SUDHL5 (cell line): ENCODE measurements around a stretch of chr15.

DNA sequence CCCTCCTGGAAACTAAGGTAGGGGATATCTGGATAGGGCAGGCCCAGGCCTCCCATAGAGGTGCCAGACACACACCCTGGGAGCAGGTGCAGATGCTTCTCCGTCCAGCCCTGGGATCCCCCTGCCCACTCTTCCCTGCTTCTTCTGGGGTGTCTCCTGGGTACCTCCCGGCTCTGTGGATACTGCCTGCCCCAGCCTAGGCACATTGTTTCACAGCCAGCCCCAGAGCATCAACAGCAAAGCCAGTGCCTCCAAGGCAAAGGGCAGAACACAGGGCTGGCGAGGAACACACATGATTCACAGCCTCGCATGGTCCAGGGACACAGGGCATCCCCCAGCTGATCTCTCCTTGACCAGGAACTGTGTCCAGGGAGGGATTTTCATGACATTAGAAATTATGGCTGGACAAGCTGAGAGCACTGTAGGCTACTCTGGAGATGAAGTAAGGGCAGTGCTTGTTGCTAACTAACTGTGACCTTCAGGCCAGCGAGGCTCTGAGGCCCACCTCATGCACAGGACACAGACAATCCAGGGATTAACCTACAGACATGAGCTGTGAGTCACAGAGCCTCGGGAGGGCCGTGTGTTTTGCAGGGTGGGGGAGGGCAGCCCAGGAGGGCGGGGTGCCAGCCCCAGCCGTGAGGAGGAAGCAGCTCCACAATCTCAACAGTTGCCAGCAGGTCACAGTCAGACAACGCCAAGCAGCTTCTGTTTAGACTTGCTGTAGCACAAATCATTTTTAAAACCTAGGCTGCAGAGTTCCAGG, 115.0 kb downstream of the ETFA start:
- PRO-cap = no peak

DNA sequence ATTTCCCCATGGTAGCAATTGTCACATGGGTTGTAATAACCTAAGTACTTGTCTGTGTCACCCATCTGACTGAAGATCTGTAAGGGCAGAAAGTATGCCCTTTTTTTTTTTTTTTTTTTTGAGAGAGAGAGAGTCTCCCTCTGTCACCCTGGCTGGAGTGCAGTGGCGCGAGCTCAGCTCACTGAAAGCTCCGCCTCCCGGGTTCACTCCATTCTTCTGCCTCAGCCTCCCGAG, 481 bp upstream of the ETFA start:
- PRO-cap = no peak

- PRO-cap = no peak
These were observed 30.8 kb upstream of the PSTPIP1 start for GRCh38 chr15:76964155-76964537.

DNA sequence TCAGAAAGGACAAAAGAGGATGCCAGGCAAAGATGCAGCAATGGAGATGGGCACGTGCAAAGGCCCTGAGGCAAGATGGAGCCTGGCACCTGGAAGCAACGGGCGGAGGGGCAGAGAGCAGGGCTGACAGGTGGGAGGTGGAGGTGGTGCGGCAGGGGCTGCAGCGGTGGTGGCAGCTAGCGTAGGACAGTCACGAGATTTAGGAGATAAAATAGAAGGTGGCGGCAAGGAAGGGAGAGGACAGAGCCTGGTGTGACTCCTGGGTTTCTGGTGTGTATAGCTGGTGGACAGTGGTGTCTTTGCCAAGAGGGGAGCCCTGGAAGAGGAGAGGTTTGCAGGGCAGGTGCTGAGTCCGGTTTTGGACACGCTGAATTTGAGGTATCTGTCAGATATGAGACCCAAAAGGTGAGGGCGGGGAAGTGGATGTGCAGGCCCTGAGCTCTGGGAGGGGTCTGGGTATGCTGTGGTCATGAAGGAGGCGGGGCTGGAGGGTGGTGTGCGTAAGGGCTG, 28.4 kb downstream of the PSTPIP1 start:
- PRO-cap = no peak

DNA sequence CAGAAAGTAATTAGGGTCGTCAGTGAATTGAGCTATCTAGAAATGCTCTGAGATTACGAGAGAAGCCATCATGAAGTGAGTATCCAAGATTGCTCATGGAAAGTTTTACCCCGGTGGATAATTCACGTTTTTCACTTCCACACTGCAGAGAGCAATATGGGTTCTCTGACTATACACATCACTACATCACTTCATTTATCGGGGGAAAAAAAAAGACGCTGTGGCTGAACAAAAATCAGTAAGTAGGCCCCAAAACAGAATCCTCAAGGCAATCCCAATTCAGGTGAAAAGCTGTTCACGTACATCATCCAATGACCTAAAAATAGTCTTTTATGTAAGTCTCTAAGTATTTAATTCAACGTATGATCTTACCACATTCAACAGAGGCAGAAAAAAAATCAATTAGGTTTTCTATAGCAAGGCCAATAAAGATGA, 1.3 kb downstream of the PEAK1 start:
- PRO-cap = no peak

DNA sequence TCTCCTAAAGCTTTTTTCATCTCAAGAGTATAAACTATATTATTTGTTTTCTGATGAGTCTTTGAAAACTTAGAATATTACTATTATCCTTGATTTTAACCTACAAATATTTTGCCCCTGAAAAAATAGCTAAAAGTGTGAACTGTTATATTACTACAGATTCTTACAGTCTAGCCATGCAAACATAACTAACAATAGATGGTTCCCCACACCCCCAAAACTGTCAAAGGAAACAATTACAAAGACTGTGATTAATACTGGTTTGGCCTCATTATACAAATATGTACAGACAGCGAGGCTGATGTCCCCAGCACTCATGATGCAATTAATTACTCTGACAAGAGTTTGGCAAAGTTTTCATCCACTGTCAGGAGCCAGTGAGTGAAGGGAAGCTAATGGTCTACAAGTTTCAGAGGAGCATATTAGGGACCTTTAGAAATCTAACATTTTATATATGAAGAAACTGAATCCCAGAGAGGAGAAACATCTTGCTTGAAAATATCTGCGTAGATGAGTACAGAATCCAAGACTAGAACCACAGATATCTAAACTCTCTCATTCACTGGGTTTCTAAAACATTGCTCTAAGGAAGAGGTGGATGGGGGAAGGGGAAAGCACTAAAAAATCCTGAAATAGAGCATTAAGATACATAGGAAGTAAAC, 61.0 kb downstream of the HMG20A start:
- PRO-cap = no peak

DNA sequence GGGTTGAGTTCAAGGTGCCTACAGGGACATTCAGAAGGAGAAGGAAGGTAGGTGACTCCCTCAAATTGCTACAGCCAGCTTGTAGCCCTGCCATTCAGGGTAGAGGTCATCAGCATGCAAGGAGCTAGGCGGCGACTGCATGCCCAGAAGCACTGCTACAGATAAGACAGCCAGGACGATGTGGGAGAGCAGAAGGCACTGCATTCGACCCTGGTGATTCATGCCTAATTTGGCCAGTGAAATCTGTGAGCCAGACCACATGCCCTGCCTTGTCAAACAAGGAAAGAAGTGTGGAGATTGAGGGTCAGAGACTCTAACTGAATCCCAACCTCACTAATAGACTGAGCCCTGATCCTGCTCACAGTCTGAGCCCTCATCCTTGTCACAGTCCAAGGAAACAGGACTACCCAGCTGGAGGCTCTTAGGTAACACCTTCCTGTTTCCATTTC, 86.7 kb downstream of the LINGO1 start:
- PRO-cap = no peak

GRCh38 chr15:77596848-77597413, 35.8 kb downstream of the LINGO1 start:
- PRO-cap = no peak

GRCh38 chr15:77632239-77632576, 504 bp downstream of the LINGO1 start:
- PRO-cap = no peak

DNA sequence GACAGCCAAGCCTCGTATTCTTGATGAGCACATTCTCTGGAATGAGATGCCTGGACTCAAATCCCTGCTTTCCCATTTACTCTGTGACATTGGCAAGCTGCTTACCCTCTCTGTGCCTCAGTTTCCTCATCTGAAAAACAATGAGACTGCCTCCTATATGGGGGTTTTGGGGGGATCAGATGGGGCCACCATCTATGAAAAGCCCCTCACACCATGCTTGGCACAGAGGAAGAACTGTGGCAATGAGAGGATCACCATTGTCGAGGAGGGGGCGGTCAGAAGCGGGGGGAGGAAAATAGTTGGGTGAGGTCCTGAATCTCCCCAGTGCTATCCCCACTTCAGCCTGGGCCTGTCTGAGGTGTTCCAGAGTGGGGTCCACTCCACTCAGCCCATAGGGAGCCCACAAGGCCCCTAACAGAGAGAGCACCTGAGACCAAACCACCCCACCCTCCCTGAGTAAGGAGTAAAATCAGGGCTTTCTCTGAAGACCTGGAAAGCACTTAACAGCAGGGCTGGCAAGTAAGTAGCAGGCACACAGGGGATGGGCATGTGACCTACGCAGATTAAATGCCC, 126.0 kb upstream of the LINGO1 start:
- PRO-cap = no peak

DNA sequence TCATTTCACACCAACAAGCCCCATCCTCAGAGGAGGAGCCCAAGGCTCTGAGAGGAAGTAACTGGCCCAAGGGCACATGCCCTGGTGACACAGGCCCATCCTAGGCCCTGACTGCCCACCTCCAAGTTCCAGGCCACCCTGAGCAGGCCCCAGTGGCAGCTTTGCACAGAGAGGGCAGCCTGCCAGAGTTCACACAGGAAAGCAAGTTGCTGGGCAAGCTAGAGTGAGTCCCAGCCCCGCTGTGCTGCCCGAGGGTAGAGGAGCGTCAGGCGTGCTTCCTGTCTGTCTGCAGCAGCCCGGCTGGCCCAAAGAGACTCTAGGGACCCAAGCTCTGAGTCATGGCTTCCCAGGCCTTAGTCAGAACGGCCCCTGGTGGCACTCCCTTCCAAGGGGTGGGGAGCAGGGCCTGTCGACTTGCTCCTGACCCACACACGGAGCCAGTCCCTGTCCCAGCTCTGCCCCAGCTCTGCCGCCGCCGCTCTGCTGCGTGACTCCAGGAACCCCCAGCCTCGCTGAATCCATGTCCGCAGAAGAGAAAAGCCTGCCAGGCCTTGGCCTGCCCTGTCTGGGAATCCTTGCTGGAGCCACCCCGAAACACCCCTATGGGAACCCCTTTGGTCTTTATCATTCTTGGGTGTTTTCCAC, 83.5 kb downstream of the TBC1D2B start:
- PRO-cap = no peak

DNA sequence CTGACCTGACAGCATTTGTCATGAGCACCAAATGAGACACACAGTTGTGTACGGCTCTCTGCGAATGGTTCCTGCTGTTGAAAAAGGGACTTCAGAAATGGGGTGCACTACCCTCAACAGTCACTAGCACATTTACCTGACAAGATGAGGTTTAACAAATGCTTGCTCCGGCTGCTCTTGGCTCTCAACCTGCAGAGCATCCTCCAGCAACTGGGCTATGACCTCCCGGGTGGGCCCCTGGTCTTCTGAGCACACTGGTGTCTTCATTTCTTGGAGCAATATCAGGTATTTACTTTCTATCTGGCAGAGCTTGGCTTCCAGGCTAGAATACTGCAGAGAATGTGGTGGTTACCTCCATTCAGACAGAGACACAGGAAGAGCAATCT, 61.1 kb downstream of the TBC1D2B start:
- PRO-cap = no peak

- PRO-cap = bidirectional peak, plus-strand start at chr15:78034665, minus-strand start at chr15:78034640; bidirectional peak, plus-strand start at chr15:78035241, minus-strand start at chr15:78034926
These were observed 42.9 kb downstream of the TBC1D2B start for GRCh38 chr15:78034177-78035398.

DNA sequence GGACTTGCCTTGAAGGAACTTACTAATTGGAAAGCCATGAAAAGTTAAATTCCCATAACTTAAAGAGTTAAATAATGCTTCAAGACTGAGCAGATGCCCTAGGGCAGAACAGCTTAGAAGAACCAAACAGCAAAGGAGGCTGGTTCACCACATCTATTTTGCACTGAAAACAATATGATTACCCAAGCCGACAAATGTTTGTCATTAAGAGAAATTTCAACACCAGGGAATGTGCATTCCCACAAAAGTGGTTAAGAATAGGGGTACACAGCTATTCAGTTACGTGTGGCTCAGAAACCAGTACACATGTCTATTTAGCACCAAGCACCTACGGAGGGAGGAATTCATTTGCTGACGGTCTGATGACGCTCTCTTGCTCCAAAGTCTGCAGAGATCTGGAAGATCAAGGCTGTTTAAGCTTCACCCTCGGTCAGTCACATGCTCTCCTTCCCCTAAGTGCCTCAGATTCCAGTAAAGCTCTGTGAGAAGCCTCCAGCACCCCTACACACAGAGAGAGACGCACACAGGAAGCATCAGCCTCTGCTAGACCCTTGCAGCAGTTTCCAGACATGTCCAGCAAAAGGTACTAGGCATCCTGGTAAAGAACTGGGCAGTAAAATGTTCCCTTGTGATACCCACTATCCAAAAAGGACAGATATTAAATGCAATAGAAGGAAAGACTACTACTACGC, 5.0 kb downstream of the TBC1D2B start:
- PRO-cap = no peak

DNA sequence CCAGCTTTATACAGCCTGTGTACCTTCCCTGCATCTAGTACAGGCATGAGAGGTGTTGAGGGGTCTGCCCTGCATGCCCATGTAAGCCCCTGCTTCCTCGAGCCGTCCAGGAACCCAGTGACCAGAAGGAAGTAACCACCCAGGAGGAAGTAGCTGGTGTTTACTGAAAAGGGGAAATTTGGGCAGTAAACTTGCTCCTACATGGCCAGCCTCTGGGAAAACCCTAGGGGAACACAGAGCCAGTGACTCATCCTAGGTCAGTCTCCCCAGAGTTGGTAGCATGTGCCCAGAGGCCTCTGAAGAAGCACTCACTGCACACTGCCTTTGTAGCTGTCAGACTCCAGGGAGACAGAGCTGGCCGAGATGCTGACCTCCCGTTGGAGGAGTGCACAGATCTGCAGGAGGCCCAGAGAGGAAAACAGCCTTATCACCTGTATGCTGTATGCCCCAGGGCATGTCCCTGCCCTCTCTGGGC, 4.9 kb upstream of the TBC1D2B start:
- PRO-cap = no peak

- PRO-cap = no peak
These were observed 23.2 kb downstream of the ACSBG1 start for GRCh38 chr15:78210992-78211820.

DNA sequence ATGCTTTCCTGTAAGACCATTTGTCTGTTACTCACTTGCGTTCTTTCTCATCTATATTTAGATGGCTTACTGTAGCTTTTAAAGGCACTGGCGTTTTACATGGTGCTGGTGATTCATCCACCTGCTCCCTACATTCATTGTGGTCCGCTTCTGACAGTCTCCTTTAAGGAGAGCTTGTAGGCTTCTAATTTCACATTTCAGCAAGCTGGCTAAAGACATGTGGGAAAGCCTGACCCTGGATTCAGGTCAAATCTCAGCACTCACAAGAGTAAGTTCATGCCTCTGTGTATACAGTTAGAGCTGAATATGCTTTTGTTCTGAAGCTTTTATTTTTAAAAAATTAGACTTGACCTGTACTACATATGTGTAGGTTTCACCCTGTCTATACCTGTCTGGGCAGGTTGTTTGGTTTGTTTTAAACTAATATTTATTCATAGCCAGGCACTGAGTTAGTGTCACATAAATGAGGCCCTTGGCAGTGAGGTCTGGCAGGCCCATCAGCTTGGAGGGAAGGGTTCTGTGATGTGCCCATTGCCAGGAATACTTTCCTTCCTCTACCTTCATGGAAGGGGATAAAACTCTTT, 1.8 kb downstream of the DNAJA4 start:
- PRO-cap = no peak

GRCh38 chr15:78266610-78267201, 2.3 kb downstream of the DNAJA4 start:
- PRO-cap = no peak

DNA sequence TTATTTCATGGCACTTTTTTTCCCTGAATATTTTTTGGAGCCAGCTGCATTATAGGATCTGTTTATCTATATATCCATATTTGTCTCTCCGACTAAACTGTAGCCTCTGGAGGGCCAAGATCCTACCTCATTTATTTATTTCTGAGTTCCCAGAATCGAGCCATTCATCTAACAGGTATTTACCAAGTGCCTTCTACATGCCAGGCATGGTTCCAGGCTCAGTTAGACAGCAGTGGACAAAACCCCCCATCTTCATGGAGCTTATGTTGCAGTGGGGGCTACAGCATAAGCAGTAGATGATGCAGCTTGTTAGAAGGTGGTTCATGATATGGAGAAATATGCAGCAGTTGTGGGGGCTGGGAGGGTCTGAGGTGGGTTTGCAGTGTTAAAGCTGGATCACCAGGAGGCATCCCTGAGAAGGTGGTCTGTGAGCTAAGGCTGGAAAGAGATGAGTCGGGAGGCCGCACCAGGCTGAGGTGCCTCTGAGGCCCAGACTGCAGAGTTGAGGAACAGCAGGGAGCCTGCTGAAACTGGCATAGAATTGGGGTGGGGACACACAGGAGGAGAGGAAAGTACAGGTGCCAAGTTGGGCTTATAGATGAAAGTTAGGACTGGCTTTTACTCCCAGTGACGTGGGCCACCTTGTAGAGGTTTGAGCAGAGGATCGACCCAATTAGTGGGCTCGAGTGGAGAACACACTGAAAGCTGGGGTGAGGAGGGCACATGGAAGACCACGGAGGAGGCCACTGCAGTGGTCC, 4.4 kb downstream of the DNAJA4 start:
- PRO-cap = no peak

- PRO-cap = no peak
These were observed 6.2 kb downstream of the DNAJA4 start for GRCh38 chr15:78270369-78271099.